Colon Carcinoma Metastatic in the Lung (tissue), 2 donors: Measurements from ENCODE around the genes ZBTB1 and GPX2.

GRCh38 chr14:63642480-63642700 lies 719 bp upstream of the WDR89 start:
- PRO-cap, 2 experiments: peak in 1 of 2 experiments; most common plus-strand start chr14:63642506 (in 1)

DNA sequence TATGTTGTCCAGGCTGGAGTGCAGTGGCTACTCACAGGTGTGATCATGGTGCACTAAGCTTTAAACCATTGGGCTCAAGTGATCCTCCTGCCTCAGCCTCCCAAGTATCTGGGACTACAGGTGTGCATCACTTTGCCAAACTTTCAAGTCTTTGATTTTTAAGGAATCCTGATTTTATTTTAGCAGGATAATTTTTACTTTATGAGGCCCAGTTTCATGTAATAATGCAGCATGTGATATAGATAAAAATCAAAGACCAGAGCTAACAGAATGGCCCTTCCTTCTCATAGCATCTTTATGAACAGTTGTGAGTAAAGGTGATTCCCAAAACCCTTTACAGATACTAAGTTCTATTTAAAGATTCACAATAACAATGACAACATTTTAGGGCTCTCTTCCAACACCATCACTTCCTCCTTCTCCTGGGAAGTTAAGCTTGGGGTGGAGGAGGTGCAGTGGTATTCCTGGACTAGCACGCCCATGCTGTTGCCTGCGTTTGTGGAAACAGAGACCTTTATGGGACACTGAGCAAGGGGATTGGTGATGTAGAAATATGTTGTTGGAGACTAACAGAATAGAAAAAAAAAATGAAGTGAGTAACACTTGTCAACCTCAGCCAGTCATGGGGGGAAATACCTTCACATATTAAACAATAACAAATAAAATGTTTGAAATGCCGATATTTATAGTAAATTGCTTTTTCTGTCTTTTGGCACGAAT lies 22.4 kb downstream of the SYNE2 start:
- PRO-cap, 2 experiments: no peak in any of the 2 experiments

DNA sequence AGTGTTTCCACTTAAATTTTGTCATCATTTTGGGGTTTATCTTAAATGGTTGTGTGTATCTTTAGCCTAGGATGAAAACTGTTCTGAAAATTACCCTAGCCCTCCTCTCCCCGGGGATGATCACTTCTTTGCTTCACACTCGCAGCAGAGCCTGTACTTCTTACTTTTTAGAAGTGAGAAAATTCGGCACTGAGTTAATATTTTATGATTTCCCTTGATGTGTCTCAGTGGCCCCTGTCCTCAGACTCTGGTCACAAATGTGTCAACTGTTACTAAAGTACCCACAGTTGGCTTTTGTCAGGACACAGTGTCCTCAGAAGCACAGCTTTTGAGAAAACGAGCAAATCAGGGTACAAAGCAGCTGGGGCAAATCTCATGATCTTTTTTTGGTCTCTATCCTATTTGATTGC lies 142.4 kb downstream of the SYNE2 start:
- PRO-cap, 2 experiments: no peak in any of the 2 experiments

GRCh38 chr14:64098595-64098854 lies 195.6 kb downstream of the ESR2 start:
- PRO-cap, 2 experiments: no peak in any of the 2 experiments

GRCh38 chr14:64112673-64113948 lies 181.1 kb downstream of the ESR2 start:
- PRO-cap, 2 experiments: peak in 1 of 2 experiments; most common plus-strand start chr14:64113179 (in 1); most common minus-strand start chr14:64113124 (in 1)

- PRO-cap, 2 experiments: no peak in any of the 2 experiments
These were observed 171.1 kb downstream of the ESR2 start for GRCh38 chr14:64122962-64123658.

DNA sequence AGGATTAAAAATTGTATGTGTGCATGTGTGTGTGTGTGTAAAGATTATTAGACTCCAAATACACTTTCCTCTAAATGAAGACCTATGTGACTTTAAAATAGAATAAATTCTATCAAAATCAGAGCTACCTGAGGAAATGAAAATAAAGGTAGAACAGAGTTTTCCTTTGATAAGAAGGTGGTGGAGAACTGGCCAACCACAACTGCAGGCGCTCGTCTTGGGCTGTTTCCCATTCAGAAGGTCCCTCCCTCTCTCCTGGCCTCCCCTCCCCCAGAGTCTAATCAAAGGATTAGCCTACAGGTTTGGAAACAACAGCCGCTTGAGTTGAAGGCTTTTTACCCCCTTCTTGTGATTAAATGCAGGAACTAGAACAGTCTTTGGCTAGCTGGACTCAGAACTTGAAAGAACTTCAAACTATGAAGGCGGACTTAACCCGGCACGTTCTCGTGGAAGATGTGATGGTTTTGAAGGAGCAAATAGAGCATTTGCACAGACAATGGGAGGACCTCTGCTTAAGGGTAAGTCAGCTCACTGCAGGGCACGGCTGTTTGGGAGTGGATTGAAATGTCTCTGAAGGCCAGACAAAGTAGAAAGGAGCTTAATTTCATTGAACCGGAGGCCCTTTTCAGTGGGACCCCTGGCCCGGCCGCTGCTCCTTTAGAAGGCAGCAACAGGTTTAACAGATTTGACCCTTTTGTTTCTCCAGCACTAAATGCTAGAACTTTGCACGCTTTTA lies 107.9 kb downstream of the ESR2 start:
- PRO-cap, 2 experiments: no peak in any of the 2 experiments

GRCh38 chr14:64196352-64197652 lies 97.4 kb downstream of the ESR2 start:
- PRO-cap, 2 experiments: no peak in any of the 2 experiments

DNA sequence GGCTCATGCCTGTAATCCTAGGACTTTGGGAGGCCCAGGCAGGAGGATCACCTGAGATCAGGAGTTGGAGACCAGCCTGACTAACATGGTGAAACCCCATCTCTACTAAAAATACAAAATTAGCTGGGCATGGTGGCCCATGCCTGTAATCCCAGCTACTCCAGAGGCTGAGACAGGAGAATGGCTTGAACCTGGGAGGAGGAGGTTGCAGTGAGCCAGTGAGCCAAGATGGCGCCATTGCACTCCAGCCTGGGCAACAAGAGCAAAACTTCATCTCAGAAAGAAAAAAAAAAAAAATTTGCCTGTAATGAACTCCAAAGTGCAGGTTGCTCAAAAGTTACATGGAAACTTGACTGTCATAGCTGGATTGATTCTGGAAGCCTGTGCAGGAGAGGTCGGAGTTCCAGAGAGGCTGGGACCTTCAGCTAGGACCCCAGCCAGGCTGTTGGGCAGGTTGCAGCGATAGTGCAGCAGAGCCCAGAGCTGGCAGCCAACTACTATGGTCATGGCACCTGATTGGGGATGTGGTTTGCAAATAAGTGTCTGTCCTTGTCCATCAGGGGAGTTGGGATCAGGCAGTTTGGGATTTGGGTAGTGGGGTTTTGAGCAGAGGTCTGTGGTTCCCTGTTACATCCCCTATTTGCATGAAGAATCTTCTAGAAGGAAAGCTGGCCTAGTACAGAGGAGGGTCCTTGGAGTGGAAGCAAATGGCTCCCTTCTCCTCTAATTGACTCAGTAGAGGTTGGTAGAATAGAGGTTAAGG lies 5.2 kb downstream of the MTHFD1 start:
- PRO-cap, 2 experiments: no peak in any of the 2 experiments

DNA sequence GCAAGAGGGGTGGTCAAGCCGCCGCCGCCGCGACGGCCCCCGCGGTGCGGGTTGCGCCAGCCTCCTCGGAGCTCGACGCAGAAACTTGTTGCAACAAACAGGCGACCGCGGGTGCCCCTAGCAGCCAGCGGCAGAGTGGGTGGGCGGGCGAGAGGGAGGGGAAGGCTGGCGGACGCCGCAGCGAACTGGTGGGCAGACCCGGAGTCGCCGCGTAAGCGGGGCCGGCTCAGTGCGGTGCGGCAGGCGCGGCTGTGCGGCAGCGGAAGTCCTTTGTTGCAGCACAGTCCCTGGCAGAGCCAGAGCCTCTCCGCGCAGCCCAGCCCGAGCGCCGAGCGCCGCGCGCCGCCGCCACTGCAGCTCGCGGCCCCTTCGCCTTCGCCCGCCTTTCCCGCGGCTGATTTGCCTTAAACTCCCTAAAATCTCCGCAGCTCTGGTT lies at the start of gene ZBTB1:
Gene ZBTB1 (plus strand): TSS at position 273 of the 436 bp plus-strand sequence.
- PRO-cap, 2 experiments: peak in 2 of 2 experiments; most common plus-strand start position 229 of the sequence (in 2); most common minus-strand start position 87 of the sequence (in 2)

- PRO-cap, 2 experiments: no peak in any of the 2 experiments
These were observed 3.1 kb downstream of the ZBTB1 start for GRCh38 chr14:64507463-64508350.

GRCh38 chr14:64521547-64522657 lies 17.3 kb downstream of the ZBTB1 start:
- PRO-cap, 2 experiments: no peak in any of the 2 experiments

- PRO-cap, 2 experiments: peak in 1 of 2 experiments; most common plus-strand start chr14:64539549 (in 1)
These were observed 1.3 kb upstream of the HSPA2 start for GRCh38 chr14:64539152-64539738.

GRCh38 chr14:64683006-64683889 lies 21.0 kb upstream of the PLEKHG3 start:
- PRO-cap, 2 experiments: no peak in any of the 2 experiments

DNA sequence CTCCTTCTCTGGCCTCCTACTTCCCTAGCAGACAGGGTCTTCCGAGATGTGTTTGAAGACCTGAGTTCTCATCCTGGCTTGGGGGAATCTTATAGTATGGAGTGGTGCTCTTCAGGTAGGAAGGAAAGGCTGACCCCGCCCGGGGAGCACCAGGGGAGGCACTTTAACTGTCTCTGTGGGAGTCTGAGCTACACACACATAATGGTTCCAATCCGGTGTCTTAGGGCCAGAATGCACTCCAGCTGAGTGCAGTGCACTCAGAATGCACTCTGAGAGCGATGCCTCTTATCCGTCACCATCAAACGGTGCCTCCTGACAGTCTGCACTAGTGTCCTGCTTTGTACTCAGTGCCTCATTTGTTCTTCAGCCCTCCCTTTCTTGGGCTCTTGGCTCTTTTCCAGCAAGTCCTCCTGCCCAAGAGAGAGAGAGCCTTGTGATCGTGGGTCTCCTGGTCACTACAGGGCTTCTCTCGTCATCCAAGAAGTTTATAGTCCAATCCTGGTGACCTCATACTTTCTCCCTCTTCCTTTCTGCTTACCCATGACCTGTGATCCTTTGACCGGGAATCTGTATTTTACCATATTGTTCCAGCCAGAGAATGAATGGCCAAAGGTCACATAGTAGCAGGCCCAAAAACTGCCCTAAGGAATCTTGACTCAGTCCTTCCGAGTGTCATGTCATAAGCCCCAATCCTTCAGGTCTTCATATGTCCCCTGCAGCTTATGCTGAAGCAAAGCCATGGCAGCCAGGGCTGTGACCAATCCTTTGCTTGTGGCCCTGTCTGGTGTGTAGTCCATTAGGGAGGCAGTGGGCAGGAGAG lies 20.0 kb downstream of the PLEKHG3 start:
- PRO-cap, 2 experiments: no peak in any of the 2 experiments

- PRO-cap, 2 experiments: no peak in any of the 2 experiments
These were observed 54.1 kb downstream of the SPTB start for GRCh38 chr14:64825326-64826319.

DNA sequence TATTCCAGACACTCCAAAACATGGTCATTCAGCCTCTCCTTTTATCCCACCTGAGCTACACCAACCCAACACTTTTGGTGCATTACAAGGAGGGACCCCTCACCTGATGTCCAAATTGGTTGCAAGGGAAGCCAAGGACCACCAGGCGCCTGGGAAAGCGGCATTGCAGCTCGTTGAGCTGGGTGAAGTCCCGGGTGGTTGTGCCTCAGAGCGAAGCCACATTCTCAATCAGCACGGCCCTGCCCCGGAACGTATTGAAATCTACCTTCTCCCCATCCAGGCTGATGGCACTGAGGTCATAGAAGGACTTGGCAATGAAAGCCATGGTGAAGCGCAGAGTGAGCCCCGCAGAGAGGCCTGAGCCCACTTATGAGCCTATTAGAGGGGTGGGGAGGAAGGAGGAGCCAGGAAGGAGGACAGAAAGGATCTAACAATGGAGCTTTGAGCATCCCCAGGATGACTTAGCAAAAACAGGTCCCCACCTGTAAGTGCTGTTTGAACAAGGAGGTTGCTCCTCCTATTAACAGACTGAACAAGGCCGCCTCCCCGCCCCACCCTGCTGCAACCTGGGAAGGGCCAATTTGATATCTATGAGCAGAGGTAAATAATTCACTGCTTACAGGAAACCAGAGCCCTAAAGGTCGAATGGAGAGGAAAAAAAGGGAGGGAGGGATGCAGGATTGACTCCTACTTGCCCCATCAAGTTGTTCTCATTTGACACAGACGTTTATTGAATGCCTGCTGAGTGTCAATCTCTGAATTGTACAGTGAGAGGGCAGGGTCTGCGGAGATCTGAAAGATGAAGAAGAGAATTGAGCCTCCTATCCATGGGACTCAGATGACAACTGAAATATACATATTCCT lies at the start of gene GPX2:
Gene GPX2 (minus strand): TSS at position 344 of the 864 bp plus-strand sequence.
- PRO-cap, 2 experiments: peak in 2 of 2 experiments; most common plus-strand start position 717 of the sequence (in 1); most common minus-strand start position 340 of the sequence (in 2)

GRCh38 chr14:64947458-64948254 lies 5.1 kb upstream of the GPX2 start:
- PRO-cap, 2 experiments: no peak in any of the 2 experiments

DNA sequence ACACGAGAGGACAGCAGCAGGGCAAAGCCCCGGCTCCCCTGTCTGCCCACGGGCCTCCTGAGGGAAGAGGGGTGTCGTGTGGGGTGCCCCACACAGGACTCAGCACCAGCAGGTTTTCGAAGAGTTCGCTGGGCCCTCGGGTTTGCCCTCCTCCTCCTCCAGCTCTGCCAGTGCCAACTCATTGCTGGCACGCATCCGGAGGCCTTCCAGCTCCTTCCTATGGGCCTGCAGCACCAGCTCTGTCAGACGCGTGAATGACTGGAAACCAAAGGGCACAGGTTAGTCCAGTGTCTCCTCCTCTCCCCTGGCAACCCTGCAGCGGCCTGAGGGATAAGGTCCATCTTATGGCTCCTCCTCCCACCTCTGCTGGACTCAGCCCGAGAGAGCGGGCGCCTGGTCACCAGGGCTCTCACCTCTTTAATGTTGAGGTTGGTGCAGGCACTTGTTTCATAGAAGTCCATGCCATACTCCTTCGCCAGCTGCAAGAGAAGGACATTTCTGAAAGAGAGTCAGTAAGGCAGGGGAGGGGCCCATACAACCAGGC lies 5.8 kb upstream of the GPX2 start:
- PRO-cap, 2 experiments: no peak in any of the 2 experiments

- PRO-cap, 2 experiments: no peak in any of the 2 experiments
These were observed 134.1 kb upstream of the MAX start for GRCh38 chr14:65236396-65236770.